Right ventricle myocardium (tissue), 1 donor: ENCODE results near the gene GLRX.

- PRO-cap, 2 experiments = no peak in any of the 2 experiments
Measured at GRCh38 chr5:94912617-94913041, 294.2 kb downstream of the SLF1 start.

DNA sequence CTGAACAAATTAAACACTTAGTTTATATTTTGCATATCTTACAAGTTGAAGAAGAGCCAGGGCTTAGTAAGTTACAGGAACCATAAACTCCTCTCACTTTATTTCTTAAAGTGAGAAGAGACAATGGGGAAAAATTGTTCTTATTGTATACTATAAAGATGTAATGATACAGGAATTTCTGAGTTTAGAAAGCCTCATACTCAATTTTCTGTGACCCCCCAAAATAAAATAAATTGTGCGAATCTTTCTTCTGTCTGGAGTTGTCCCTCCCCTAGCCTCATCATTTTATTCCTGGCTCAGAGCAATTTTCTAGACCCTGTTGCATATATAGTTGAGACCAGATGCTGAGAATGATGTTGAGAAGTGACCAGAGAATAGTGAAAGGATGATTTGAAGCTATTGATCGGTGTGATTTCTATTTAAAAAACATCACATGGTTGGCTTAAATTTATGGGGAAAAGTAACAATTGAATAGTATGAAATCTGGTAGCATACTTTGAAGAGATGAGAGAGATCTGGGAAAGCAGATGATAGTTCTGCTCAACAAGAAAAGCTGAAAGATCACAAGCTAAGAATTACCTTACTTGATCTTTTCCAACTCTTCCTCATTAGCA lies 313.0 kb downstream of the SLF1 start:
- PRO-cap, 2 experiments = no peak in any of the 2 experiments

DNA sequence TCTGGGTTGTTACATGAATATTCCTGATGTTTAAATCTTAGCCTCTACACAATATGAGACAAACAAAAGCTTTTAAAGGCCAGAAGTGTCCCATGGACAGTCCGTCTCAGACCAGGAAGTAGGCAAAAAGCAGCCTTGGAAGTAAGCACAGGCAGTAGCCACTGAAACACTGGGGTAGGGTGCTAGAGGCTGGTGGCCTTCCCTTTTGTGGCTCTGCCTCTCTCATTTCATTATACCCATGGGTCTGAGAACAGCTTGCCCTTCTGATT lies 197.4 kb downstream of the MCTP1 start:
- PRO-cap, 2 experiments = no peak in any of the 2 experiments

- PRO-cap, 2 experiments = no peak in any of the 2 experiments
Measured at GRCh38 chr5:95647697-95648477, 1.3 kb downstream of the RFESD start.

- PRO-cap, 2 experiments = no peak in any of the 2 experiments
Measured at GRCh38 chr5:95669489-95670185, 13.2 kb downstream of the SPATA9 start.

DNA sequence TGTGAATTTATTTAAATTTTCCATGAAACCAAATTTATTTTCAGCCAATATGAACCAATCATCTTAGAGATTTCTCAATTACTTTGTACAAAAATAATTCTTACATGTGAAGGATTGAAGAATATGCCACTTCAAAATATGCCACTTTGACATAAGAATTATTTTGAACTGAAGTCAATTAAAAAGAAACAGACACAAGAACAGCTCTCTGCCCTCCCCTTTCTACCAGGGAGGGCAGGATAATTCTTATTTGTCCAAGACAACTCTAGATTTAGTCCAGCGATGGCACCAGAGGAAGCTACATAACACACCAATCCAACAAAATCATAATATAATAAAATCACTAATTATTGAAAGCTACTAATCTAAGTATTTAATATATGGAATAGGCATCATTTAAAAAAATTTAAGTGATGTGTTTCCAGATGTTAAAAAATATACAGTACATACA lies 11.8 kb upstream of the SPATA9 start:
- PRO-cap, 2 experiments = no peak in any of the 2 experiments

- PRO-cap, 2 experiments = no peak in any of the 2 experiments
Measured at GRCh38 chr5:95711487-95712257, 19.5 kb upstream of the RHOBTB3 start.

DNA sequence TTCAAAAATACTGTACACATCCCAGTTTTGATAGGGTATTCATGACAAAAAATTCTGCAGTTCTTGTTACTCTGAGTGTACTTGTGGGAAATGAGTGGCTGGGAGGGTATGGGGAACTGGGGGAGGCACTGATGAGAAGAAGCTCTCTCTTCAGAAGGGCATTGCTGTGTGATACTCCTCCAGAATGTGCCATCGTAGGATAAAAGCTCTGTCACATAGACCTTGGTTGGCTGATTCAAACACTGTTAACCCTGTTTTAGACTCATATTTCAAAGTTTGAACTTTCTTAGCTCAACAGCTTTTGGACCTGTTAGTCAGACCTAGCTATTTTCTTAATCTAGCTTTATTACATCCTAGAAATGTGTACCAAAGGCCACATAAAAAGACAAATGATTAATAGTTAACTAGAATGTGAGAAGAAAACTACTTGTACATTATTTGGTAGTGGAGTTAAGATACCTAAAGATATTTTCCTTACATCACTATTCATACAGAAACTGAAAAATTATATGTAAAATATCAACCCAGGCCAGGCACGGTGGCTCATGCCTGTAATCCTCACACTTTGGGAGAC lies 4.2 kb downstream of the RHOBTB3 start:
- PRO-cap, 2 experiments = no peak in any of the 2 experiments

DNA sequence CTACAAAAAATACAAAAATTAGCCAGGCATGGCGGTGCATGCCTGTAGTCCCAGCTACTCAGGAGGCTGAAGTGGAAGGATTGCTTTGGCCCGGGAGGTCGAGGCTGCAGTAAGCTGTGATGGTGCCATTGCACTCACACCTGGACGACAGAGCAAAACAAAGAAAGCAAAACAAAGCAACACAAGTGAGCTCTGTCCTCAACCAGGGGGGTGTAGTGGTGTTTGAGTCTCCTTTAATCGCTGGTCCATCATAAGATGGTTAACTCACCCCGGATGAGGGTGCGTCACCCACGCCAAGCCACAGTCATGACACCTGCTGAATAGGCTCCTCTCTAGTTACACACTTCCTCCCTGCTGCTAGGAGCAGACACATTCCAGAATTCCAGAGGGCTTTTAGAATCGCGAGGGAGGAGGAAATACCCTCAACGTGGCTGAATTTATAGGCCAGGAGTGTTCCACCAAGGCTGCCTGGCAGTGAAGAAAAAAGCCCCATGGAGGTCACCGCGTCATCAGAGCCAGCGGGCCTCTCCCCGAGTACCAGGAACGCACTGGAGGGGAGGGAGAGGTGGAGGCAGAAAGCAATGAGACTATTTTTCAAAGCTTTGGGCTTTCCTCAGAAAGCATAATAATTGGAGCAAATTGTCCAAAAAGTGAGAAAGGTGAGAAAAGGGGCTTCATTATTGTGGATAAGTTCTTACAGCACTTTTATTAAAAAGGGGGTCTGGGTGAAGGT lies 5.1 kb downstream of the GLRX start:
- PRO-cap, 2 experiments = no peak in any of the 2 experiments

GRCh38 chr5:95818154-95819388 lies 4.0 kb downstream of the GLRX start:
- PRO-cap, 2 experiments = no peak in any of the 2 experiments

- PRO-cap, 2 experiments = peak in 2 of 2 experiments; most common plus-strand start chr5:95822176 (in 1); most common minus-strand start chr5:95822693 (in 2)
Measured at GRCh38 chr5:95821813-95823098, at the start of gene GLRX. TSS of gene GLRX (minus strand) at chr5:95822726.

DNA sequence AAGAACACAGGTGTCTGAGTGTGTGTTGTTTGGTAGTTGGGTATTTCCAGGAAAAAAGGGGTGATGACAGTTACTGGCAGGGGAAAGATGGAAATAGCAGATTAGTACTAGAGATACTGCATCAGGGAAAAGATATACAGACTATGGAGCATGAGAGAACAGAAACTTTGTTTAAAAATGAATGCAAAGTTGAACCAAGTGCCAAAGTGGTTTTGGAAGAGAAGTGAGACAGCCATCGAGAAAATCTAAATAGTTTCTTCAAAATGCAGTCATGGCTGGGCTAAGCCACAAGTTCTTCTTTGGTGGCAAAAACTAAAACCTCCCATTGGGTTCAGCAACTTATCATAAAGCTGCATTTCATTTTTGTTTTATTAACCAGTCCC lies 33.6 kb downstream of the ELL2 start:
- PRO-cap, 2 experiments = no peak in any of the 2 experiments

DNA sequence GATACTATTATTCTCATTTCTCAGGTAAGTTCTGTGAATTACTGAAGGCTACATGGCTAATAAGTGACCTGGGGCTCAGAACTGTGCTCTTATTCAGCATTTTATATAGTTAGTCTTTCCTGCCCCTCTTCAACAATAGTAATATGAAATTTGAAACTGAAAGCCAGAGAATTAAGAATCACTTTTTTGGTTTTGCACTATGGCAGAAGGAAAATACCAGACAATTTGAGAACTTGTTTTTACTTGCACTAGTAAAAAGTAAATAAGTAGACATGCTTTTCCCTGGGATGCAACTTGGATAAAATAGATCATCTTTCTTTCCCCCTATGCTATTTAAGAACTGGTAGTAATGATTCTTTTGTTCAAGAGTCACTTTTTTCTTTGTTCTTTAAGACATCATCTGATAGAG lies 11.7 kb downstream of the ELL2 start:
- PRO-cap, 2 experiments = no peak in any of the 2 experiments

DNA sequence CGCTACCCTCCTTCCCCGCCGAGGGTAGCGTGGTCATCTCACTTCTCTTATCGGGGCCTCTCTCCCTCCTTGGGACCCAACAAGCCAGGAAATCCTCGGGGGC lies 606 bp downstream of the ELL2 start:
- PRO-cap, 2 experiments = no peak in any of the 2 experiments

DNA sequence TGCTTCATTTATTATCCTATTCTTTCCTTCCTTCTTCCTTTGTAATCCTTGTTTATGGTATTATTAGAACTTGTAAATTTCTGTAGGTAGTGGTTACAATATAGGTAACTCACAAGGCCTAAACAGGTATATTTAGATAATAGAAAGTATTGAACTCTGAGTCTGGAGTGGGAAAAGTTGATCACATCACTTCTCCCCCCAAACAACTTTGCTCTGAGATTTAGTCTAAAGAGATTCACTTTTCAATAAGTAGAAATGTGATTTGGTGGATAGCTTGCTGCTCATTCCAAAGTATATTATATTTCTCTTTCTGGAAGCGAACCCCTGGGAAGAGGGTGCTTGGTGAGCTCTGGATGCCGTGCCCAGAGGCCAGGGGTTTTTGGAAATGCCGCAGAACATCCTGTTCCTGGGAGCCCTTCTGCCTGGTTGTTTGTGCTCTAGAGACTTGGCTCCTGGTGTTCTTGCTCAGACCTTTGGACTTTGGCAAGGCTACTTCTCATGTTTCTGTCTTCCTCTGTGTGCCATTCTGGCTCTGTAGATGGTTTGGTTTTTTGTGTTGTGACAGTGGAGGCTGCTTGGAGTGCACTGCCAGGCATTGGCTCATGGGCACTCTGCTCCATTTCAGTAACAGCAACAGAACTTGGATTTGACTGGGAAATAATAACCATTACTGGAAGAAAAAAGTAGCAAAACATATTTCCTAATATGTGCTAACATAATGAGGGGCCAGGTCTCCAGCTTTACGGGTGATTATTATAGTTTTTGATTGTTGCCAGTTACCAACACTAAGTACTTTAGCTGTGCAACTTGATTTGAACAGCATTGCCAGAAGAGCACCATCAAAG lies 94.5 kb downstream of the PCSK1 start:
- PRO-cap, 2 experiments = peak in 1 of 2 experiments; most common plus-strand start position 554 of the sequence (in 1); most common minus-strand start position 355 of the sequence (in 1)

DNA sequence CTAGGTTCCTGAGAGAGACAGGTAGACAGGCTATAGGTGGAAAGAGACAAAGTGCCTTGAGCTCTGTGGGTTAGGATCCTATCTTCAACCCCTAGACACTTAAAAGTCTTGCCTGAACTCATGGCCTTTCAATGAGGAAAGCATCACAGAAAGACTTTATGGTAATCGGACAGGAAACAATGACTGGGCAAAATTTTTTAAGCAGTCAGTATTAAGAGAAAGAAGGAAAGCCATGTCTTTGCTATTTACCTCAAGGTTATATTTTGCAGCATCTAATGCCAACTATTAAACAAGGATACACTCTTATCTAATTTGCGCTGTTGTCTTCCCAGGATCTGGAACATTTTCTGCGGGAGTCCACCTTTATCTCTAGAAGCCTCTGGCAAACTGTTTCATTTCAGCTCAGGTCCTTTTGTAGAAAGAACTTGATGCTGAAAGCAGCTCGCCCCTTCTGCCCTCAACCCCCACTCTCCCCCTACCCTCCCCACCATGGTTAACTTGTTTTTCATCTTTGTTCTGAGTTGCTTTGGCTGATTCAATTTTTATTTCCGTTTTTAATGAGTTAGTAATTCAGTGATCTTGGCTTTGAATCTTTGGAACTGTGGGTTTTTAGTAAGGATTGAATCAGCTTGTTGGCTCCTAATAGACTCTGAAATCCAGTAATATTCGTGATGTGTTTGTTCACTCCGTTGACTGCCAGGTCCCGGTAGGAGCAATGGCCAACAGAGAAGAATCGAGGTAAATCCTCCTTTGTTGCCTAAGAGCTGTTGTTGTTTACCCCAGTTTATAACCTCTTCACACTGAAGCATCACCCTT lies 93.0 kb downstream of the PCSK1 start:
- PRO-cap, 2 experiments = no peak in any of the 2 experiments

GRCh38 chr5:96584576-96585082 lies 77.5 kb upstream of the CAST start:
- PRO-cap, 2 experiments = no peak in any of the 2 experiments

- PRO-cap, 2 experiments = peak in 1 of 2 experiments; most common minus-strand start chr5:96742741 (in 1)
Measured at GRCh38 chr5:96742438-96743022, 65.2 kb downstream of the ERAP1 start.

DNA sequence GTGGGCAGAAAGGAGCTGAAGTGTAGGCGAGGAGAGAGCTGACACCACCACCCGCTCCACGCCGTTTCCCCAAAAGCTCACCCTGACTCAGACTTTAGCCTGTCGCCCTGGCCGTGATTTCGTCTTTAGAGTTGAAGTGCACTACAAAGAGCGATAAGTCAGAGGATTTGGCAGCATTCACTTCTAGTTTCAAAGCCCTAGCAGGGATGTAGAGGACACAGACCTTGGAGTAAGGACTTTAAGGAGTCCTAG lies 2.2 kb upstream of the ERAP1 start:
- PRO-cap, 2 experiments = peak in 2 of 2 experiments; most common minus-strand start position 67 of the sequence (in 2)

- PRO-cap, 2 experiments = no peak in any of the 2 experiments
Measured at GRCh38 chr5:96922870-96923287, 13.0 kb upstream of the LNPEP start.